Gastroesophageal sphincter (tissue), 4 donors: ENCODE data around the gene ENTPD1.

GRCh38 chr10:95435790-95436286 lies 125.3 kb downstream of the SORBS1 start:
- PRO-cap = unidirectional peak, minus-strand start at chr10:95436185
- RAMPAGE, long total RNA, 4 experiments = no peak in any of the 4 experiments

GRCh38 chr10:95437532-95438143 lies 123.5 kb downstream of the SORBS1 start:
- PRO-cap = no peak
- RAMPAGE, long total RNA, 4 experiments = no peak in any of the 4 experiments

GRCh38 chr10:95493308-95493896 lies 67.8 kb downstream of the SORBS1 start:
- PRO-cap = no peak
- RAMPAGE, long total RNA, 4 experiments = no peak in any of the 4 experiments

DNA sequence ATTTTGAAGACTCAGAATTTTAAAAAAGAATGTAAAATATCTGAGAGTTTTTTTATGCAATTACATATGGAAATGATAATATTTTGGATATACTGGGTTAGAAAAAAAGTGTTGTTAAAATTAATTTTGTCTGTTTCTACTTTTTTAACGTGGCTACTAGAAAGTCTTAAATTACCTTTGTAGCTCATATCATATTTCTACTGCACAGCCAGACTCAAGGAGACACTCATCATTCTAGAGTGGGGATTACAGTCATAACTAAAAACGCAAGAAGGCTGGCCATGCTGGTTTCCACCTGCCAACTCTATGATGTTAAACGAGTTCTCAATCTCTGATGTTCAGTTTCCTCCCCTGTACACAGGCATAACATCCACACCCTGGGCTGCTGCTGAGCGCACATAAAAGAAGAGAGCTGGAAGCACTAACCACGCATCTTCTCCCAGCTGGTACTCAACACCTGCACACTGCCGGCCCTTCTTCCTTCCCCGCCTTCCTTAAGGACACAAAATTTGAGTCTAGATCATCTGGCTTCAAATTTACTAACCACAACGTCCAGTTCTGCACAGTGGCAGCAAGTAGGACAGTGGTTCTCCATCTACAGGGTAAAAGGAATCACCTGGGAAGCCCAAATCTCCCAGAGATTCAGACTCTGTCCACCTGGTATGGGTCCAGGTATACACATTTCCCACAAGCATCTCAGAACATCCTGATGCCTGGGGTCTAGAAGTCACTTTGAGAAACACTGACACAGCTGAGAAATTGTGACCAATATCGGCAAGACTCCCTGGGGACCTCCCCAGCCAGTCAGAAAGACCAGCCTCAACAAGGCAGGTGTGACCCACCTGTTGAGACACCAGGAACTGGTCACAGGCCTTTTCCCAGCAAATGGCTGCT lies 60.4 kb downstream of the SORBS1 start:
- PRO-cap = bidirectional peak, plus-strand start at position 364 of the sequence, minus-strand start at position 303 of the sequence; bidirectional peak, plus-strand start at position 546 of the sequence, minus-strand start at position 493 of the sequence
- RAMPAGE, long total RNA, 4 experiments = no peak in any of the 4 experiments

- PRO-cap = no peak
- RAMPAGE, long total RNA, 4 experiments = no peak in any of the 4 experiments
Observed at GRCh38 chr10:95504673-95505621, 56.2 kb downstream of the SORBS1 start.

DNA sequence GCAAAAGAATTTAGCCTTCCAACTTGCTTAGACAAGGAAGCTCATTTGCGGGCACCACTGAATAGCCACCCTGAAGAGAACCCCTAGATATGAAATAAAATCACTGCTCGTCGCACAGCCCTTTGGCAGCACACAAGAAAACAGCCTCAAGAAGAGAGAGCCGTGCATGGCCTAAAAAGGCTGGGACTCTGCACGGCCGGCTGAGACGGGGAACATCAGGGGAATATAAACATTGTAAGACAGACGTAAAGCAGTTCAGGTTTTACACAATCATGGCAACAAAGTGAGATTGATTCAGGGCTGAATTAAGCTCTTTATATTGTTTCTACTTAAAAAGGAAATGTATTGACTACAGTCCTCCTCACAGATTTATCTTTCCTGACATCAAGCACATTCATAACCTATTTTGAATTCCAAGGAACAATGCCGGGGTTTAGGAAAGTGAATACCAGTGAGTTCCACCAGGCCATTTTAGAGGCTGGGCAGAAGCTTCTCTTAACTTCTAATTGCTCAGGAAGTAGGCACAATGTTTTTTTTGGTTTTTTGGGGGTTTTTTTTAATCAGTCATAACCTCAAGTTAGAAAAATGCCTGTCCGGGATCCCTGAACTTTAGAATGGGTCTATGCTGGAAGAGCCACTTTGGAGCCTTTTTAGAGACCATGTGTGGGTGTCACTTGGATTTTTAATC lies 25.1 kb downstream of the SORBS1 start:
- PRO-cap = bidirectional peak, plus-strand start at position 451 of the sequence, minus-strand start at position 95 of the sequence
- RAMPAGE, long total RNA, 4 experiments = no peak in any of the 4 experiments

DNA sequence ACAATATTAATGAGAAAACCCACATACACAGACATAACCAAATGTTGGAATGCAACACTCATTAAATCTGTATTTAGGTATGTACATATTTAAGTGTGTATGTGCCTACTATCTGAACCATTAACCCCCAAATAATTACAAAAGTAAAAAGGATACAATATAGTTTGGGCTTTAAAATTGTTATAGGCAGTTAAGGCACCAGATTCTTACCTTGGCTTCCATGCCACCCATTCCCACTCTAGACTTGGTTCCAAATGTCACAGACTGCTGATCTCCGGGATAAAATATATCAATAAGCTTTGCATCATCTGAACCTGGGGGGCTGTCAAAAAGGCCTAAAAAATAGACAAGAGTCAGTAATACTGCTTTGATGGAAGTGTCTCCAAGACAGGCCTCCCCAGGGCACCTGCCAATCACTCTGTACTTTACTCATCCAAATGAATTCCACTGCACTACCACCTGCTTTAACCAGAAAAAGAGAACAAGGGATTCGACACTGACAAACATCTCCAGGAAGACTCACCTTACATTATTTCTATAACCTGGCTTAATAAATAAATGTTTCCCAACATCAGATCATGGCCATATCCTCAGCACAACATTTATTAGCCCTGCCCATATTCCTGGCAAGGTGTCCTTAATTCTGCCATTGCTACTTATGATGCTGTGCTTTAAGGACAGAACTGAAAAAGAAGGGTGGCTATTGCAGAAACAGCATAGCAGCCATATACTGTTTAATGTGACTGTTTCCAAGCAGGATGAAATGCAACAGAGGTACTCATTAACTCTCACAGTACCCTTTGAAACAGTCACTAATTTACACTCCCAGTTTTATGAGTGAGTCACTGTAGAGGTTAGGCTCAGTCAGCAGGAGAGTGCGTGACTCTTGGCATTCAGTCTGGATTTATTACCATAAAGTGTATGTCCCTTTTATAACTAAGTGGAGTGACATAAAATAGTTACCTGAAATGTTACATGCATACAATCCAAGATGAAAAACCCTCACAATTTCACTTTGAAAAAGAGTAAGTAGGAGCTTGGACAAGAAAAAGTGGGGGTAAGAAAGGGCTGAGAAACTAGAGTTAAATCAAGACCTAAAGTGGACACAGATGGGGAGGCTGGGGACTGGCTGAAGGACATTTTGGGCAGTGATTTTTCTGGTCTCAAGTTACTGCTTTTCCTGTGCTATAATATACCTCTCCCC lies 28.0 kb downstream of the ALDH18A1 start:
- PRO-cap = no peak
- RAMPAGE, long total RNA, 4 experiments = no peak in any of the 4 experiments

GRCh38 chr10:95664049-95664387 lies 7.5 kb upstream of the ALDH18A1 start:
- PRO-cap = no peak
- RAMPAGE, long total RNA, 4 experiments = no peak in any of the 4 experiments

GRCh38 chr10:95755890-95756259 lies at the start of gene ENTPD1:
Gene ENTPD1, plus strand, starts transcription at chr10:95756163.
- PRO-cap = bidirectional peak, plus-strand start at chr10:95756163, minus-strand start at chr10:95756056
- RAMPAGE, long total RNA, 4 experiments = start-site peak on the plus strand in 2 of 4 experiments, at chr10:95756156-95756186 at its widest, 326 to 950 reads per replicate

GRCh38 chr10:96254992-96255386 lies 16.4 kb downstream of the BLNK start:
- PRO-cap = no peak
- RAMPAGE, long total RNA, 4 experiments = no peak in any of the 4 experiments

- PRO-cap = no peak
- RAMPAGE, long total RNA, 4 experiments = no peak in any of the 4 experiments
Observed at GRCh38 chr10:96588707-96589144, 1.9 kb upstream of the TM9SF3 start.

GRCh38 chr10:96619689-96620740 lies 33.2 kb upstream of the TM9SF3 start:
- PRO-cap = no peak
- RAMPAGE, long total RNA, 4 experiments = start-site peak on the minus strand in 1 of 4 experiments, at chr10:96620302-96620546 at its widest, 17 reads per replicate

GRCh38 chr10:96898440-96899055 lies 66.5 kb downstream of the LCOR start:
- PRO-cap = no peak
- RAMPAGE, long total RNA, 4 experiments = no peak in any of the 4 experiments

DNA sequence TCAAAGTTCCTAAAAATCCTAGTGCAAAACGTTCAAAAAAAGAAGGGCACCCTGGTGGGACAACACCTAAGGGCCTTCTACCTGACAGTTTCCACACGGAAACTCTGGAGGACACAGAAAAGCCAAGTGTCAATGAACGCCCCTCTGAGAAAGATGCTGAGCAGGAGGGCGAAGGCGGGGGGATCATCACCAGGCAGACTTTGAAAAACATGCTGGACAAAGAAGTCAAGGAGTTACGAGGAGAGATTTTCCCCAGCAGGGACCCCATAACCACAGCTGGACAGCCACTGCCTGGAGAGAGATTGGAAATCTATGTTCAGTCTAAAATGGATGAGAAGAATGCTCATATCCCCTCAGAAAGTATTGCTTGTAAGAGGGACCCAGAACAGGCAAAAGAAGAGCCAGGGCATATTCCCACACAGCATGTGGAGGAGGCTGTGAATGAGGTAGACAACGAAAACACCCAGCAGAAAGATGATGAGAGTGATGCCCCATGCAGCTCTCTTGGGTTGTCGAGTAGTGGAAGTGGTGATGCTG lies 151.0 kb downstream of the LCOR start:
- PRO-cap = no peak
- RAMPAGE, long total RNA, 4 experiments = no peak in any of the 4 experiments

DNA sequence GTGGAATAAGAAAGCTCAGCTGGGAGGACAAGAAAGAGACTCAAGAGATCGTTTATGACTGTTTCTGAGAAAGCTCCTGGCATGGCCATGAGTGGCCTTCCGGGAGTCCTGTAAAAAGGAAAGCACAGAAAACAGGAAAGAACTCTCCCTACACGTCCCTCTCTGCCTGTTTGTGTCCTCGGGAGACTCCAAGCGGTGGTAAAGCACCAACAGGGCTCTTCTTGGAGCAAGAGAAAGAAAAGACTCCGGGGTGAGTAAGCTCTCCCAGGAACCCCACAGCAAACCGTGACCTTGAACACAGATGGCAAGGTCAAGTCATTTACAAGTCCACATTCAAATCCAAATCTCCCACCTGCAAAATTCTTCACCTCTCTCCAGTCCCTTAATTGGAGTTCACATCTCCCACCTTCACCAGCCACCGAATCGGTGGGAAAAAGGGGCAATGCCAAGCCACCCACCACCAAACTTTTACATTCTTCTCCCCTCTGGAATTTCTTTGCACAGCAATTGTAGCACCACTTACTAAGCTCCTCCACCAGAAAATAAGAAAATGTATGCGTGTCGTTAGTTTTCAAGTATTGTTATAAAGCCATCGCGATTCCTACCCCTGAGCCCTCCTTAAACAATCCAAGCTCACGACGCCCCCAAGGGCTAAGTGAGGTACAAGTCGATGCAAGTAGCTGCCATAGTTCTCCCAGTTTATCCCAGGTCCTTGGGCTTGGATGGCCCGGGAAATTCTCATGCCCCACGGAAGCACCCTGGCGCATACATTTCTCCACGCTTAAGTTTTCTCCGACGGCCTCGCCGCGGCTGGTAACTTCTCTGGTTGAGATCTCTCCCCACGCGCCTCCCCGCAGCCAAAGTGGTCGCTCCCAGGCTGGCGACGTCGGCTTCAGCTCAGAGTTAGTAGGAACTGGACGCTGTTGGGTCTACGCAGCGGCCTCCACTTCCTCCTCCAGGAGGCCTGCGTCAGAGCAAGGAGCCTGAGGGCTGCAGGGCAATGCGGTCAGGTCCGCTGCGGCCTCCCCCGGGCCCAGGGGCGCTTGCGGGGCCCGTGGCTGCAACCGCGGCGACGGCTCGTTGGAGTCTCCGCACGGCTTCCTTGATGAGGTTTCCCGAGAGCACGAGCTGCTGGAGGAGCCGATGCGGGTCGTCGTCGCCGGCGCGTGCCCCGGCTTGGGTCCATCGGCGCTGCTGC lies 1.2 kb downstream of the FRAT2 start:
- PRO-cap = bidirectional peak, plus-strand start at position 169 of the sequence, minus-strand start at position 174 of the sequence; bidirectional peak, plus-strand start at position 977 of the sequence, minus-strand start at position 915 of the sequence
- RAMPAGE, long total RNA, 4 experiments = no peak in any of the 4 experiments

DNA sequence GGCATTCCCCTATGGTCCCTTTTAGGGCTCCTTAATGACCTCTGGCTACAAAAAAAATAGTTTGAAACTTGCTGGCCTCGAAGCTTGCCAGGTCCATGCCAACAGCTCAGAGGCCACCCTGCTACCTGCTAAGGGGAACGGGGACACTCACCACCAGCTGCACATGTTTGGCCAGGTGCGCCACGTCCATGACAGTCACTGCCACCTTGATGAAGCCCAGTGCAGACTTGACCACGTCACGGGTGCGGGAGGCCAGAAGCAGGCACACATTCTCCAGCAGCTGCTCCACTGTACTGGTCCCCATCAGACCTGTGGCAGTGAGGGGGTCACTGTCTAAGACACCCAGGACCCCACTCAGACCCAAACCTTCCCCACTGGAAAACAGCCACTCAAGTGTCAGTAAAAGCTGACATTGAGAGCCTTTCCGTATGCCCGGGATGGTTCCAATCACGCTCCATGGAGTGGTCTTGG lies 31.8 kb downstream of the RRP12 start:
- PRO-cap = no peak
- RAMPAGE, long total RNA, 4 experiments = no peak in any of the 4 experiments

DNA sequence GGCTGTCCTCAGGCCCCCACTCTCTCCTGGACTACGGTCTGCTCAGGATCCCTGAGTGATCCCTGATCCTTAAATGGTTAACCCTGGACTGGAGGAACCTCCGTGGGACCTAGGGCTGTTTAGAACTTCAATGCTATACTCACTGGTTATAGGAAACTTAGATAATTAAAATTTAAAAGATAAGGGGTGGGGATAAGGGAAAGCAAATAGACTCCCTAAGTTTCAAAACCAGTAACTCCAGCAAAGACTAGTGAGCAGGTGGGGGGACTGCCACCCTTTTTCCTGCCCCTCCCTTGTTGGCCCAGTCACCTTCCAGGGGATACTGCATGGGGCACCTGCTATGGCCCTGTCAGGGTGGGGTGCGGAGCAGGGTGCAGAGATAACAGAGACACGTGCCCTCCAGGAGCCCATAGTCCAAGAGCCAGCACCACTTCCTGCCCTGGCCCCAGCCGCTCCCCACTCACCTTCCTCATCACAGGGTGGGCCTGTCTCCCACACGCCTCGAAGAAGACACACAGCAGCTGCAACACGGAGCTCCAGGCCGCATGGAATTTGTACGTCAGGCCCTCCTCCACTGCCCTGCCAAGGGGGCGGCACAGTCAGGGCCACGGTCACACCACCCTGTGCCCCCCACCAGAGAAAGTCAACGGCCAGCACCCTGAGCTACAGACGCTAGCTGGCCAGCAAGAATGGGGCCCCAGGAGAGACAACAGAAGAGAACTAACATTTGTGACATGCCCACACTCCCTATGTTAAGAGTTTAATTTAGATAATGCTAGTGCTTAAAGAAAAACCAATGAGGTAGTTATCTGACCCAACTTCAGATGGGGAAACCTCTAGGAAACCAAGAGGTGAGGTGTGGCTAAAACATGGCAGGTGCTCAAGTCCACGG lies 20.6 kb downstream of the RRP12 start:
- PRO-cap = no peak
- RAMPAGE, long total RNA, 4 experiments = no peak in any of the 4 experiments

- PRO-cap = no peak
- RAMPAGE, long total RNA, 4 experiments = no peak in any of the 4 experiments
Observed at GRCh38 chr10:97407195-97407917, 6.2 kb upstream of the RRP12 start.

DNA sequence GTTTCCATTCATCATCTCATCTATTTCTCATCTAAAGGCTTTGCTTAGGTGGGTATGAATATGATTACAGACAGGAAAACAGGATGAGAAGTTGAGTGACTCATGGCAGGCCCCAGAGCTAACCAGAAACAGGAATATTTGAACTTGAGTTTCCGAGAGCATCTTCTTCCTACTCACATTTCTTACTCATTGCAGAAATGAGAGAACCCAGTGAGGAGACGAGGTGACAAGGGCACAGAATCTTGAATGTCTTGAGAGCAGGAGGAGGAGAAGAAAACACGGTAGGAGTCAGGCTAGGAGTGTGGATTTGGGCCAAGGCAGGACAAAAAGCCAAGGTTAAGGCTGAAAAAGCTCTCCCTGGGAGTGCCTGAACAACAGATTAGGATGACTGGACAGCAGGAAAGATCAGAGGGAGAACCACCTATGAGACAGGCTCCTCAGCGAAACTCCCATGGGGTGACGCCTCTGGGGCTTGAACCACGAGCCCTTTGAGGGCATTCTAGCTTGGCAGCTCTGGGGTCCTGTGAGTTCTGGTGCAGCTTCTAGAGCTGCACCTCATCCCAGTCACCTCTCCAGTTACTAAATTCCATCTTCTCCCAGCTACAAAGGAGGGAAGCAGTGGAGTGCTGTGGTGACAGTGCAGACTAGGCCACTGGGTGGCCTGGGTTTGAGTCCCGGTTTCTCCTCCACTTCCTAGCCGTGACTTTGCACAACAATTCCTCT lies 2.9 kb upstream of the PGAM1 start:
- PRO-cap = no peak
- RAMPAGE, long total RNA, 4 experiments = no peak in any of the 4 experiments

DNA sequence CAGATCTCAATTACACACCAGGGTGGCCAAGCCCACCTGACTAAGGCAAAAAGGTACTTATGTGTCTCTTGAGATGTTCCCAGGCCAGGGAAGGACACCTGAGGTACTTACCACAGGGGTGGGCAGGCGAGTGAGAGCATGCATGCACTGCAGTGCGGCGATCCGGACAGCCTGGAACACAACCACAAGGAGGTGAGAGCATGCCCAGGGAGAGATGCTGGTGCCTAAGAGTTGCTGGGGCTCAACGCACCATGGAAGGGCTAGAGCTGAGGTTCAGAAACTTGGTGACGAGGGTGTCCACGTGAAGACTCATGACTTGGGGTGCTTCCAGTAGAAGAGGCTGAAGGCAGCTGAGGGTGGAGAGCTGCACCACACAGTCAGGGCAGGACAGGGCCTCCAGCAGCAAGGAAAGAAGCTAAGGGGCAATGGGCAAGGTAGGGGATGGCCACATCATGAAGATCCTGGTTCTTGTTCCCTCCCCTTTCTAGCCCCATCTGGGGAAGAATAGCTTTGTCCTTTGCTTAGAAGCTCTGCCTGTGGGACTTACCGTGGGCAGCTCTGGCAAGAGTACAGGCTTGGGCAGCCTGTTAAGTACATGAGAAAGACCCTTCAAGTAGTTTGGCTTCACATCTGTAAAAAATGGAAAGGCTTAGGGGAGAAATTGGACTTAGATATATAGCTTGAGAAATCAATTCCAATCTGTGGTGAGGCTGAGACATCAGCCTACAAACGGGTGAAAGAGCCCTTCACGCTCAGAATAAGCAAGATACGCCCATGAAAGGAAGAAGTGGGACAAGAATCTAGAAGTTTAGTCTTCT lies 13.3 kb downstream of the ZDHHC16 start:
- PRO-cap = no peak
- RAMPAGE, long total RNA, 4 experiments = no peak in any of the 4 experiments